Cerebral cortex (tissue), 2 donors: Measurements from ENCODE around the genes TDRD12 and WDR88.

DNA sequence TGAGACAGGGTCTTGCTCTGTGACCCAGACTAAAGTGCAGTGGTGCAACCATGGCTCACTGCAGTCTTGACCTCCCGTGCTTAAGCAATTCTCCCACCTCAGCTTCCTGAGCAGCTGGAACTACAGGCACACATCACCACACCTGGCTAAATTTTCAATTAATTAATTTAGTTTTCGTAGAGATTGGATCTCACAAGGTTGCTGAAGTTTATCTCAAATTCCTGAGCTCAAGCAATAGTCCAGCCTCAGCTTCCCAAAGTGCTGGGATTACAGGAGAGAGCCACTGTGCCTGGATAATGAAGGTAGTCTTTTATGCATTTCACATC, 641.1 kb downstream of the UQCRFS1 start:
- PRO-cap, 2 experiments, result no peak in any of the 2 experiments

DNA sequence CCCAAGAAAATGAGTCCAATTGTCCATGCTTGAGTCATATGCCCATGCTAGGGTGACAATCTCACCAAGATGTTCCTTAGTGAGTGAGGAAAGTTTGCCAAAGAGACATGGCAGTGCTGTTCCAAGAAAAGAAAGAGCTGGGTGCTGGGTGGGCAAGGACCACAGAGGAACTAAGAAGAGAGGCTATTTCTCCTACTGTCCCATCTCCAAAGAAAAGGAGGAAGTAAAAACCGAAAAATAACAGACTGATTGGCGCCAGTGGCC, 606.8 kb downstream of the UQCRFS1 start:
- PRO-cap, 2 experiments, result no peak in any of the 2 experiments

DNA sequence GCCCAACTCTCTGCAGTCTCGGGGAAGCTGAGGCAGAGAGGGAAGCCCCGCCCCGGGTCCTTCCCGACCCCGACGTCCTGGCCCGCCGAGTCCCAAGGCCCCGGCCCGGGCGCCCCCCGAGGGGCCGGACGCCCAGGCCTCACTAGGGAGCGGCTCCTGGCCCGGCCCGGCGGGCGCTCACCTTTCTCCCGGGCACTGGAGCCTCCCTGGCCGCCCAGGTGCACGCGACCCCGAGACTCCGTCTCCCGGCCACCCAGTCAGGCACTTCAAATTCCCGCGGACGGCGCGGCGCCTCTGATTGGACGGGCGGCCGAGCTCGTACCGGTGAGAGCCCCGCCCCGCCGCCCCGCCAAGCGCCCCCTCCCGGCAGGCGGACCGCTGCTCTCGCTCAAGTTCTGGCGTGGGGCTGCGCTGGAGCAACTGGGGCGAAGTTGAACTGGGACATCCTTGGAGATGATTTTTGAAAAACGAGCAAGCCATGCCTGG, 485.5 kb downstream of the UQCRFS1 start:
- PRO-cap, 2 experiments, result no peak in any of the 2 experiments

GRCh38 chr19:29404992-29405539, 120.7 kb upstream of the VSTM2B start:
- PRO-cap, 2 experiments, result no peak in any of the 2 experiments

DNA sequence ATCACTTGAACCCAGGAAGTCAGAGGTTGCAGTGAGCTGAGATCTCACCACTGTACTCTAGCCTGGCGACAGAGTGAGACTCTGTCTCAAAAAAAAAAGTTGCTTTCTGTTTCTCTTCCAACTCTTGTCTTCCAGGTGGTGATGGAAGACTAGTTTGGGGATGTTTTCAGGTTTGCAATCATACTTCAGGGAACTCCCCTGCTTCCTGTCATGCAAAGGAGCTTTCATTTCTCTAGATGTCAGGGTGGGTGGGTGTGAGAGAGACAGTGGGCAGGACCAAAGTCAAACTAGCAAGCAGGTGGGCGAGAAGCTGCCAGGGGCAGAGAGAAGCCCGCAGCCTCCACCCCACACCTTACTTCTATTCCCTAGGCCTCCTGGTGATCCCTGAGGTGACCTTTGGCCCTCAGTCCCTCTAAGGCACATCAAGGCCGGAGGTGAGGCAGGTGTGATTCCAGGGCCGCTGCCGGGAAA, 25.7 kb downstream of the CCNE1 start:
- PRO-cap, 2 experiments, result no peak in any of the 2 experiments

DNA sequence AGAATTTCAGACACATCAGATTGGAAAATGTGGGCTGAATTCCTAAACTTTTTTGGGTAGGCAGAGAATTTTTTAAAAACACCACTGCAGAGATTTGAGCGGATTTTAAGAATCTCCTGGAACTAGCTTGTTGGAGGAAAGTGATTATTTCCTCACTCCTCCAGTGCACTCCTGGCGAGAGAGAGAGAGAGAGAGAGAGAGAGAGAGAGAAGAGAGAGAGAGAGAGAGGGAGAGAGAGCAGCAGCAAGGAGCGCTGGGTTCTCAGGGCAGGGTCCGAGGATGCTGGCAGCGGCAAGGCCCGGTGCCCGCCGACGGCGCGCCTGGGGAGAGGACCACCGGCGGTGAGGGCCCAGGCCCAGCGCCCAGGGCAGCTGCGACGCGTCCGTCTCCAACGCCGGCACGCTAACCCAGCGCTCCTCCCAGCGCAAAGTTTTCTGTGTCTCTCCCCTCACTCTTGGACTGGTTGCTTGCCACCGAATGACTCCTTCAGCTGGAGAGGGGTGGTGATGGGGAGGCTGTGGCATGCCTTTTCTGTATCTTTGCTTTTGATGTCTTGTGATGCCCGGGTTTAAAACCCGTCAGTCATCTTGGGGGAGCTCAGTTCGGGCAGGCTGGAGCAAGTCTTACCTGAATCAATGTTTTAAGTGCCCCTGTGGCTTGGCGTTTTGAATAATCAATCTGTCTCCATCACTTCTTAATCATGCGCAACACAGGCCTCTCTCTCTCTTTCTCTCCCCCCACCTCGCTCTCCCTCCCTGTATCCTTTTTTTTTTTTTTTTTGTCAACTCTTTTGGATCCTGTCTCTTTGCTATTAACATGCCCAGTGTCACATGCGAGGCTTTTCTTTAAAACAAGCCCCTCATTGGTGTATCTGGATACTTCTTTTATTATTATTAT, 148.7 kb upstream of the ZNF536 start:
- PRO-cap, 2 experiments, result no peak in any of the 2 experiments

DNA sequence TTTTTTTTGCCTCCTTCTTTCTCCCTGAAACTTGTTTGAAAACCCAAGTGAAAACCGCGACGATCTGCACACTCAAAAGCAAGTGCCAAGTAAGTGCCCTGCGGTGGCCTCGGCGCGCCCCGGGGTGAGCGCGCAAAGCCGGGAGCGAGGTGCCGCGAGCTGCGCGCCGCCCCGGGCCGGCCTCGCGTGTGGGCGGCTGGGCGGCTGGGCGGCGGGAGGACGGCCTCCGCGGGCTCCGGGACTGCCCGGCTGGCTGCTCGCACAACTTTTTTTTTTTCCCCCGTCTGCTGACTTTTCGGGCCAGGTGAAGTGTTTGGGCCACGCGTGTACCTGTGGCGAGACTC, 143.6 kb upstream of the ZNF536 start:
- PRO-cap, 2 experiments, result peak in 1 of 2 experiments; most common minus-strand start position 190 of the sequence (in 1)

GRCh38 chr19:30374651-30375485, 2.7 kb downstream of the ZNF536 start:
- PRO-cap, 2 experiments, result peak in 1 of 2 experiments; most common plus-strand start chr19:30374755 (in 1); most common minus-strand start chr19:30374731 (in 1)

DNA sequence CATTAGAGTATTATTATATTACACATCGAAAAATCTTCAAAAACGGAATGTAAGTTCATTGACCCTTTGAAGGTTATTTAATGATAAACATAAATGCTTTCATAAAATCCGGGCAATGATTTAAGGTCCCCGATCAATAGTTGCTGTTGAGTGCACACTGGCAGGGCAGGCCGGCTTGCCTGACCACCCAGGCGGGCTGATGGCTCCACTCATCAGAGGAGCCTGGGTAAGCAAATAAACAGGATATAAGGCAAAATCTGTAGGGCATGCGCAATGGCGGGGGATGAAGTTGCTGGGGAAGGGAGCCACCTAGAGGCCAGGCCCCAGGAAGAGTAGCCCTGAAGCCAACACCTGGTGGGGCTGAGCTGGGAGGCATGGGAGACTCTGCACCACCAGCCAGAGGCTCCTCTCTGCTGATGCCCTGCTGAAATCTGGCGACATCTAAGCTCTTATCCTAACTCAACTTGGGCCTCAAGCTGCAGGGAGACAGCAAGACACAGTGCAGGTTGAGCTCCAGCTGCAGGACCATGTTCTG, 324.3 kb downstream of the ZNF536 start:
- PRO-cap, 2 experiments, result no peak in any of the 2 experiments

GRCh38 chr19:31277349-31278400, 71.6 kb downstream of the TSHZ3 start:
- PRO-cap, 2 experiments, result no peak in any of the 2 experiments

- PRO-cap, 2 experiments, result no peak in any of the 2 experiments
These were observed 11.1 kb downstream of the TSHZ3 start for GRCh38 chr19:31338097-31338578.

- PRO-cap, 2 experiments, result peak in 1 of 2 experiments; most common plus-strand start chr19:31339479 (in 1)
These were observed 9.9 kb downstream of the TSHZ3 start for GRCh38 chr19:31339267-31339799.

DNA sequence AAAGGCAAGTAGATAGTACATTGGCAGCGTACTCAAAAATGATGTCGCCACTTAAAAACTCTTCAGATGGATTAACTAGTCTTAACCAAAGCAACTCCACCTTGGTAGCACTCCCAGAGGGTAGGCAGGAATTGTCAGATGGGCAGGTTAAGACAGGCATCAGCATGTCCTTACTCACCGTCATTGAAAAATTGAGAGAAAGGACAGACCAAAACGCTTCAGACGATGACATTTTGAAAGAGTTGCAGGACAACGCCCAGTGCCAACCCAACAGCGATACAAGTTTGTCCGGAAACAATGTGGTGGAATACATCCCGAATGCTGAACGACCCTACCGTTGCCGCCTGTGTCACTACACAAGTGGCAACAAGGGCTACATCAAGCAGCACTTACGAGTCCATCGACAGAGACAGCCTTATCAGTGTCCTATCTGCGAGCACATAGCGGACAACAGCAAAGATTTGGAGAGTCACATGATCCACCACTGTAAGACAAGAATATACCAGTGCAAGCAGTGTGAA, 9.1 kb downstream of the ZNF507 start:
- PRO-cap, 2 experiments, result no peak in any of the 2 experiments

DNA sequence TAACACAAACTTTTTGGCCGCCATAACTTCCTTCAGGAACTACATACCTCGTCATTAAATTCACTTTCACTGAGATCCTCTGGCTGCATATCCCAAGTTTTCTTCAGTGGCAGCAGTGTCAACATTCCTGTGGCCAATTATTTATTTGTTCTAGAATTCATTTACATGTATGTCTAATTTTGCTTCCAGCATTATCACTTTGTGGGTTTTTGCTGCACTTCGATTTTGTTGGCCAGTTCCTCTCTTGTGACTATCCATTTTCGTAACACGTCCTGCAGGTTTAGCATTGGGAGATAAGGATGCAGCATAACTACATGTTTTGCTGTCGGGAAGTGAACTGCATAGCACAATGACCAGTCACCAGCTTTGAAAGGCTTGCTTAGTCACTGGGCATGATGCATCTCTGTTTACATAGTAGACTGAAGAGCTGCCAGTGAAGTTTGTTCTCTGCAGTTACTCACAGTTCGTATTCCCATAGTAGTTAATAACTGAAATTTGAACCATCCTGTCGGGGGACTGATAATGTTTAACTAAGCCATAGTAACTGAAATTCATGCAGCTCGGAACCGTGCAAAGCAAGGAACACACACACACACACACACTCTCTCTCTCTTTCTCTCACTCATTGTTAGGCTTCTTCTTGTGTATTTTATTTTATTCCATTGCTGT, 28.3 kb downstream of the ZNF507 start:
- PRO-cap, 2 experiments, result peak in 1 of 2 experiments; most common plus-strand start position 439 of the sequence (in 1); most common minus-strand start position 339 of the sequence (in 1)

DNA sequence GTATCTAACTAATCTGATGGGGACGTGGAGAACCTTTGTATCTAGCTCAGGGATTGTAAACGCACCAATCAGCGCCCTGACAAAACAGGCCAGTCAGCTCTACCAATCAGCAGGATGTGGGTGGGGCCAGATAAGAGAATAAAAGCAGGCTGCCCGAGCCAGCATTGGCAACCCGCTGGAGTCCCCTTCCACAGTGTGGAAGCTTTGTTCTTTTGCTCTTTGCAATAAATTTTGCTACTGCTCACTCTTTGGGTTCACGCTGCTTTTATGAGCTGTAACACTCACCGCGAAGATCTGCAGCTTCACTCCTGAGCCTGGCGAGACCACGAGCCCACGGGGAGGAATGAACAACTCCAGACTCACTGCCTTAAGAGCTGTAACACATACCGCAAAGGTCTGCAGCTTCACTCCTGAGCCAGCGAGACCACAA, 8.4 kb upstream of the PDCD5 start:
- PRO-cap, 2 experiments, result no peak in any of the 2 experiments

GRCh38 chr19:32719146-32719964, at the start of gene TDRD12:
Gene TDRD12, plus strand, starts transcription at chr19:32719767.
- PRO-cap, 2 experiments, result no peak in any of the 2 experiments

DNA sequence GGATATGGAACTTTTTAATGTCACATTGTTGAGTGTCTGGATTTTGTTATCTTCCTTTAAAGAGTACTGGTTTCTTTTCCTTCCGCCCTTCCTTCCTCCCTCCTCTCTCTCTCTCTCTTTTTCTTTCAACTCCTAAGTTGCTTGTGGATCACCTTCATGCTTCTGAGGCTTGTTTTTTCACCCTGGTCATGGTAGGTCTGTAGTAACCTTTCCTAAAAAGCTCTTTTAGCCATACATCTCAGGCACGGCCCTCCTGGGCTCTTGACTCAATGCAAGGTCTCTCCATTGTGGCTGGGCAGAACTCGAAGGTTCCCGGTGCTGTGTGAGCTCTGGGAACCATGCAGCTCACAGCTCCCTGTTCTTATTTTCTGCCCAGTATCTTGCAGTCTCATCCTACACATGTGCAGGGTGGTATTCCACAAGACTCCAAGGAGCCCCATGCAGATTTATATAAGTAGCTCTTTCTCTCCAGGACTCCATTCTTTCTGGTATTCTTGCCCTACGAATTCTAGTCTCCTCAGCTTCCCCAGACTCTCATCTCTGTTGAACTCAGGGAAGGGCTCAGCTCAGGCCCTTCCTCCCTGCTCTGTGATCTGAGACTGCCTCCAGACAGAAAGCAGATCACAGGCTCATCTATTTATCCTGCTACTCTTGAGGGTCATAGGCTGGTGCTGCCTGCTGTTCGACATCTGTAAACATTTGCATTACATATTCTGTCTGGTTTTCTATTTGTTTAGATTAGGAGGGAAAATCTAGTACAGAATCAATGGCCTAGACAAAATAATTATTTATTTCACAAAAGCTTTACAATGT, 43.3 kb downstream of the CEP89 start:
- PRO-cap, 2 experiments, result no peak in any of the 2 experiments

GRCh38 chr19:33024434-33024863, 40.2 kb downstream of the RHPN2 start:
- PRO-cap, 2 experiments, result no peak in any of the 2 experiments

- PRO-cap, 2 experiments, result no peak in any of the 2 experiments
These were observed at the start of gene WDR88 for GRCh38 chr19:33132048-33132418. Gene WDR88, plus strand, starts transcription at chr19:33132114.

DNA sequence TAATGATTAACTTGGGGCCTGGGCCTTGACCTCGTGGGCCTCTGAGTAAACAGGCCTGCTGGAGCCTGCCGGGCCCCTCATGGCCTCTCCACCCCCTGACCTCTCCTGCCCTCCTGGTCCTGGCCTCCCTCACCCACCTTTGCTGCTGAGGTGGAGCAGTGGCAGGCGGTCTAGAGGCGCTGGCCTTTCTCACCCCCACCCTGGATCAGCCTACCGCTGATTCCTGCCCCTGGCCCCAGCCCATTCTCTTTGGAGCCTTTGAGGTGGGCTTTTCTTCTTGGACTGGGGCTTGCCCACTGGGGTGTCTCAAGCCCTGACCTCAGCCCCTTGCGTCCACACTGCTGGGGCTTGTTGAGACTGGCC, 26.2 kb downstream of the CEBPA start:
- PRO-cap, 2 experiments, result no peak in any of the 2 experiments